Breast (tissue), 4 donors: ENCODE data around the gene FRG2.

GRCh38 chr4:186616821-186617369 is 61.5 kb upstream of the MTNR1A start:
- PRO-cap, 3 experiments = no peak in any of the 3 experiments
- RRBS = no CpG with 5 or more reads among the region's 5 CpGs

DNA sequence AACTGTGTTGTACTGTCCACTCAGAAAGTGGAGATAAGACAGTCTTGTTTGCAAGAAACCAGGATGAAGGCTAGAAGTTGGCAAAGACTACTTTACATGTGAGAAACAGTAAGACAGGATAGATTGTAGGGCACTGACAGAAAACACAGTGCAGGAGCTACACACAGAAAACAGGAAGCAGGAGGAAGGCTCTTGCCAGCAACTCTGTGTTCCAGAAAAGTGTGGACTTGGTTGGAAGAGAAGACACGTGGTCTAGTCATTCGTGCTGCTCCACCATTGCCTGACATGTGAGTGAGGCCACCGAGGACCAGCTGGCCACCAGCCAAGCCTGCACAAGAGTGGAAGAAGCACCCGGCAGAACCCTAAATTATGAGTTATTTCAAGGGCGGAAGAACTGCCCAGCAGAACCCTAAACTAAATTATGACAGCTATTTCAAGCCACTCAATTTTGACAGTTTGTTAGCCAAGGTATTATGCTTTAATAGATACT is 78.7 kb downstream of the FAT1 start:
- PRO-cap, 3 experiments = no peak in any of the 3 experiments
- RRBS = no CpG with 5 or more reads among the region's 5 CpGs

DNA sequence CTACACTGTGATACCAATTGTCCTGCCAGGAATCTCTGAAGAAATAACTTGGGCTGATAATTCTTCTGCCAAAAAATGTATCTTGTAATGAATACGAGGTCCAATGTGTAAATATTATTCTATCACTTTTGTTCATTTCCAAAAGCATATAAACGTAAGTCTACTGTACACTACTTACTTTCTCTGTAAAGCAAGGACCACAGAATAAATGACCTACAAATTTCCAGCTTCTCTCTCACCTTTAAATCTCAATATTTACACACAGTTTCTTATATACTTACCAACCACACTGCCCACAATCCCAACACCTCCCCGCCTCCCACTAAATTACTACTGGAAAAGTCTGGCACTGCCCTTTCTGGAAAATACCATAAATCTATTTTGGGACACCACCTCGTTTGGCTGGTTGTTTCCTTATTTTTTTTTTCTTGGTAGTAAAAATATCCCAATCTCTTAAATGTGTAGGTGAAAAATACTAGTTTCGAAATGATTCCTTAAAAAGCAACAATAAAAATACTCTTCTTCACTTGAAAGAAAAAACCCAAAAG is 19.6 kb downstream of the FAT1 start:
- PRO-cap, 3 experiments = no peak in any of the 3 experiments
- RRBS = no CpG with 5 or more reads among the region's 5 CpGs

- PRO-cap, 3 experiments = no peak in any of the 3 experiments
- RRBS = no CpG with 5 or more reads among the region's 14 CpGs
Observed at GRCh38 chr4:186708595-186709275, 14.9 kb downstream of the FAT1 start.

DNA sequence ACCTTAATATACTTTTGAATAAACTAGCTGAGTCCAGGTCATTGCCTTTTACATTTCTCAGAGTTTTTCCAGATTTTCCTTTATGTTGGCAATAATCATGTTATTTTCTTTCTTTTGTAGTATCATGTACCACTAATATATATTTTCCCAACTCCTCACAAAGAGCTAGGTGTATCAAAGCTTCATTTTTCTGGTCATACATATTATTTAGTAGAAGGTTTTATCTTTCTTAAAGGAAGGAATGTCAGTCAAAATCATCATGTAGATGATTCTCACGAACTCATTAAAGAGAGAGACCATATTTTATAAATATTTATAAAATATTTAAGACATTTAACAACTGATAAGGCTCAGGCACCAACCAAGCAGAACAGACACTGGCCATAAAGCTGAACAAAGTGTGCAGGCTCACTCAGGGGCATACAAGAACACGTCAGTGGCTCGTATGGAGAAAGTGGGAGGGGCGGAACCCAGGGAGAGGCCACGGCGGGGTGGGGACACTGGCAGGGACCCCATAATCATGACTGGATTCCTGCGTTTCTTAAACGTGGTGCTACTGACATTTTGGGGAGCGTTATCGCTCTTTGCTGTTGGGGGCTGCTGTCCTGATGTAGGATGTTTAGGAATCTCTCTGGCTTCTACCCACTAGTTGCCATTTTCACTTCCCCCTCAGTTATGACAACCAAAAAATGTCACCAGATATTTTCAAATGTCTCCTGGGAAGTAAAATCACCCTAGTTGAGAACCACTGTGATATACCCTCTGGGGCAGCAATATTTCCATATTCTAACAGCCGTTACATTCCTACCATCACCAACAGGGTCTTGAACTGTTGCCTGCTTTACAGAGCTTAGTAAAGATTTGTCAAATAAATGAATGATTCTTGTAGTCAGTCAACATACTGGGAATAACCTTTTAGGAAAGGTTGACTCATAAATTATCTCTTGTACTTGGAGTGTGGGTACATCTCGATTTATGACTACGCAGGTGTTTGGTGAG is 31.4 kb upstream of the FAT1 start:
- PRO-cap, 3 experiments = no peak in any of the 3 experiments
- RRBS = no CpG with 5 or more reads among the region's 13 CpGs

- PRO-cap, 3 experiments = no peak in any of the 3 experiments
Observed at GRCh38 chr4:186900931-186901110, 177.2 kb upstream of the FAT1 start.

- PRO-cap, 3 experiments = no peak in any of the 3 experiments
- RRBS = no CpG with 5 or more reads among the region's 2 CpGs
Observed at GRCh38 chr4:186940492-186940837, 216.8 kb upstream of the FAT1 start.

DNA sequence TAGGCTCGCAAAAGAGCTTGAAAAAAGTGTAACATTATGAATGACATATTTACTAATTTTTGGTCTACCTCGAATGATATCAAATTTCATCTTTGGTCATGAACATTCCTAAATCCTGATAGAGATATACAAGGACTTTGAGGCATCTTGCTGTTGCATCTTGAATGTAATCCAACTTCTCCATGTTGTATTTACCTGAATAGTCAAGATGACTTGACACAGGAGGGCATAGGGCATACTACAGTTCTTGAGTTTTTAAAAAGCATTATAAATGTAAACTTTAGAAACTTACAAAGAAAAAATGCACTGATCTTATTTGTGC is 517.9 kb upstream of the FAT1 start:
- PRO-cap, 3 experiments = no peak in any of the 3 experiments
- RRBS = no CpG with 5 or more reads among the region's 2 CpGs

- PRO-cap, 3 experiments = peak in 2 of 3 experiments; most common plus-strand start chr4:187354988 (in 2)
- RRBS = no CpG with 5 or more reads among the region's 2 CpGs
Observed at GRCh38 chr4:187354835-187355143, 631.1 kb upstream of the FAT1 start.

- PRO-cap, 3 experiments = no peak in any of the 3 experiments
- RRBS = no CpG with 5 or more reads among the region's 69 CpGs
Observed at GRCh38 chr4:187505125-187505975, 490.2 kb upstream of the ZFP42 start.

DNA sequence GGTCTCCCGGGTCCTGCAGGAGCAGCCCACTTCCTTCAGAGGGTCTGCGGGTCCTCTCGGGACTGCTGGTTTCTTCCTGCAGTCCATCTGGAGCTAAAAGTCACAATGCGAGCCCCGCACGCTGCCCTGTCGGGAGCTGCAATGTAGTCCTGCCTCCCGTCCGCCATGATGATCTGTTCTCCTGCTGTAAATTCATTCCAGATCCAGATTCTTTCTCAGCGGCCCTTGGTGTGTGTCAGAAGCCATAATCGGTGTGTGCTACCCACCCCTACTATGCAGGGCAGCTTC is 323.1 kb upstream of the ZFP42 start:
- PRO-cap, 3 experiments = no peak in any of the 3 experiments
- RRBS = no CpG with 5 or more reads among the region's 11 CpGs

DNA sequence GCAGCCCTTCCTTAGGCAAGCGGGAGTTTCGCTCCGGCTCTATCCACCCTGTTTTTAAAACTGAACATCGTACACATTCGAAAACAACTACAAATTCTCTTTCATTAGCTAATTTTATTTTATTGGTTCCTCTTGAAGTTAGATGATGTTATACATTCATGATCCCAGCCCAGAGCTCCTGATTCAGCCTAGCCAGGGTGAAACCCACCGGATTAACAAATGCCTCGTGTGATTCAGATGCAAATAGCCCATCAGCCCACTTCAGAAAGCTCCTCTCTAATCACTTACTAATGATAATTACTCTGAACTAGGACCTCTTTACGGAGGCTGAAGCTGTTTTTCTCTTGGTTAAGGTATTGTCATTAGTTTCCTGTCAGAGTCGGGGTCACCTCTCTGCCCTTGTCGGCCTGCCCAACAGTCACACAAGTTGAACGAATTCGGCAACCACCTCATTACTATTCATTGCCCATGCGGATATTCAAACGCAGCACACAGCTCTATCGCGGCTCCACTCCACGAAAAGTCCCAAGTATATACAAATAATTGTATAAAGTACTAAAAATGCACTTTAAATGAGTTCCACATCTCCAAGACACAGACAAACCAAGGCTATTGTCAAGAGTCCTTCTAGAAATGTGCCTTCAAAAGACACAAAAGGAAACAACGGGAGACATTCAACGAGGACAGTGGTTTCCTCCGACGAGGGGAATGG is 36.6 kb downstream of the ZFP42 start:
- PRO-cap, 3 experiments = no peak in any of the 3 experiments
- RRBS = 44% methylated on average over 3 of the region's 21 CpGs

GRCh38 chr4:188555270-188555920 is 416.2 kb downstream of the TRIML1 start:
- PRO-cap, 3 experiments = no peak in any of the 3 experiments
- RRBS = no CpG with 5 or more reads among the region's 26 CpGs

DNA sequence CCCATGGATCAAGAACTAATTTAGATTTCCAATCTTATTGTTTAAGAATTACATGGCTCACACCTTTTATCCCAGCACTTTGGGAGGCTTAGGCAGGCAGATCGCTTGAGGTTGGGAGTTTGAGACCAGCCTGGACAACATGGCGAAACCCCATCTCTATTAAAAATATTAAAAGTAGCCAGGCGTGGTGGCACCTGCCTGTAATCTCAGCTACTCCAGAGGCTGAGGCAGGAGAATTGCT is 865.2 kb downstream of the TRIML1 start:
- PRO-cap, 3 experiments = no peak in any of the 3 experiments
- RRBS = no CpG with 5 or more reads among the region's 3 CpGs

- PRO-cap, 3 experiments = no peak in any of the 3 experiments
- RRBS = no CpG with 5 or more reads among the region's 6 CpGs
Observed at GRCh38 chr4:189658638-189659226, 281.9 kb upstream of the FRG1 start.

DNA sequence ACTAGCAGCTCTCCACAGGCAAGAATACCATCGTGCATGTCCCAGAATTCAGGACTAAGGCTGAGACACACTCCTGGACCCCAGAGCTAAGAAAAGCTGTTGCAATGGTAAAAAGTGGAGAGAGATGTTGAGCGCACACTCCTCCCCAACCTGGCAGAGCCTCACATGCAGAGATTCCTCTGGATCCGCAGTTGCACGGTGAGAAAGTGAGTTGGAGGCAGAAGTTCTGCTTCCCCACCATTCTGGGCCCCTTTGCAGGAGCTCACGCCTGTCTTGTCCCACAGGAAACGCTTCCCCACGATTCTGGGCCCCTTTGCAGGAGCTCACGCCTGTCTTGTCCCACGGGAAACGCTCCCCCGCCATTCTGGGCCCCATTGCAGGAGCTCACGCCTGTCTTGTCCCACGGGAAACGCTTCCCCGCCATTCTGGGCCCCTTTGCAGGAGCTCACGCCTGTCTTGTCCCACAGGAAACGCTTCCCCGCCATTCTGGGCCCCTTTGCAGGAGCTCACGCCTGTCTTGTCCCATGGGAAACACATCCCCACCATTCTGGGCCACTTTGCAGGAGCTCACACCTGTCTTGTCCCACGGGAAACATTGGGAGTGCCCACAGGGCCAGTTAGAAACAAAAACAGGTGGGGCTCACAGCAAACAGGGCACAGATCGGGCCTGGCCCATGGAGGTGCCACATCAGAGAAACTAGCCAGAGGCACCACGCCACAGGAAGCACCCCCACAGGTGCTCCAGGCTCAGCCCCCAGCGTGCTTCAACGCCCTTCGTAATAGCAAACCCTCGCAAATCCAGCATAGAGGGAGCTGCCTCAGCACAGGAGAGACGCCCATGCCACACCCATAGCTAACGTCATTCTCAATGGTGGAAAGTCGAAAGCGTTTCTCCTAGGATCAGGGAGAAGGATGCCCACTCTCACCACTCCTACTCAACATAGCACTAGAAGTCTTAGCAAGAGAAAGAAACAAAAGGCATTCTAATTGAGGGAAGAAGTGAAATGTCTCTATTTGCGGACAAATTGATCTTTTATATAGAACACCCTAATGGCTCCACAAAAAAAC is 218.3 kb upstream of the FRG1 start:
- PRO-cap, 3 experiments = peak in 1 of 3 experiments; most common minus-strand start position 488 of the sequence (in 1)
- RRBS = no CpG with 5 or more reads among the region's 31 CpGs

- PRO-cap, 3 experiments = no peak in any of the 3 experiments
- RRBS = no CpG with 5 or more reads among the region's 10 CpGs
Observed at GRCh38 chr4:189787289-189787805, 153.3 kb upstream of the FRG1 start.

- PRO-cap, 3 experiments = no peak in any of the 3 experiments
- RRBS = no CpG with 5 or more reads among the region's 7 CpGs
Observed at GRCh38 chr4:190026959-190027319, at the start of gene FRG2. FRG2 (minus strand) TSS chr4:190027256.